Metastatic Lung Carcinoma in the Adrenal Gland (tissue), 1 donor: ENCODE measurements around a stretch of chr1.

DNA sequence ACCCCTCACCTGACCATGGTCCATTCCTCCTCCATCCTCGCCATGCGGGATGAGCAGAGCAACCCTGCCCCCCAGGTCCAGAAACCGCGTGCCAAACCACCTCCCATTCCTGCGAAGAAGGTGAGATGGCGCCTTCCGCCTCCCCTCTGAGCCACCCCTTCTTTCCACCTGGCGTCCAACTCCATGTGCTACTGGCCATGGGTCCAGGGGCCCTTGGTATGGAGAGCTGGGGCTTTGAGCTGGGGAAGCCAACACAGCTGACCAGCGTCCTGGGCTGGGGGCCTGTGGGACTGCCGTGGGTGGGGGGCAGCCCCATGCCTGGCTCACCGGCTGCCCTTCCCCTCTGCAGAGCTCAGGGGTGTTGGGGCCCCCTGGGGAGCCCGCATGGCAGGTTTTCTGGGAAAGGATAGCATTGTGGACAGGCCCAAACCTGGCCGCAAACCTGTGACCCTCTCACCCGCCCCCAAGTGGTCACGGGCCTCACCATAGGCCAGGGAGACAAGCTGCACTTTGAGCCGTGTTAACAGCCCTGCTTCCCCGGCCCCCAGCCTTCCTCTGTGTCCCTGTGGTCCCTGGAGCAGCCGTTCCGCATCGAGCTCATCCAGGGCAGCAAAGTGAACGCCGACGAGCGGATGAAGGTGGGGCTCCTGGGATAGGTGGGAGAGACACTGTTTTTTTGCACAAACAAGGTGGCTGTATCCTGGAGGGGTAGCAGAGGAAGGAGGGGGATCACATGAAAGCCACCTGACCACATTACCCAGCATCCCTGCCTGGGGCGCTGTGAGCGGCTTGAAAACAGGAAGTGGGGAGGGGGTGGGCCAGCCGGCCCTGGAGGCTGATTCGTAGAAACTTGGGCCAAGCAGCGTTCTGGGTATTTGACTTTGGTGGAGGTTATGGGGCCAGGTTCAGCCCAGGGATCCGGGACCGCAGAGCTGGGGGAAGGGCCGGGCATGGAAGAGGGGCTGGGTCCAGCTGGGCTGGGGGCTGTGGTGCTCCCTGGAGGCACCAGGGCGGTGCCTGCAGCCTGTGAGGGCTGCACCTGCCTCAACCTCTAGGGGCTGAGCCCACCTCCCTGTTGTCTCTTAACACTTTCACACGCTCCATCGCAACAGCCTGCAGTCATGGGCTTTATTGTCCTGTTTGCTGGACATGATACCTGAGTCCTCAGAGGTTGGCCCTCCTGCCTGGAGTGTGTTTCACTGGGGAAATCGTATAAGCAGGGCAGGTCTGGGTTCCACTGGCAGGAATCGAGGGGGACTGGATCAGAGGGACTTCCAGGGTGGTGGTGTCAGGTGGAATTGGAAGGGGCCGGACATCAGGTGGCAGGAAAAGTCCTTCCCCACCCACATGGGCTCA, 65.9 kb downstream of the PIK3CD start:
- PRO-cap, result no peak

- PRO-cap, result no peak
Observed at GRCh38 chr1:9847868-9848524, 24.2 kb upstream of the CLSTN1 start.

GRCh38 chr1:9998797-9999186, 1.8 kb downstream of the RBP7 start:
- PRO-cap, result no peak

DNA sequence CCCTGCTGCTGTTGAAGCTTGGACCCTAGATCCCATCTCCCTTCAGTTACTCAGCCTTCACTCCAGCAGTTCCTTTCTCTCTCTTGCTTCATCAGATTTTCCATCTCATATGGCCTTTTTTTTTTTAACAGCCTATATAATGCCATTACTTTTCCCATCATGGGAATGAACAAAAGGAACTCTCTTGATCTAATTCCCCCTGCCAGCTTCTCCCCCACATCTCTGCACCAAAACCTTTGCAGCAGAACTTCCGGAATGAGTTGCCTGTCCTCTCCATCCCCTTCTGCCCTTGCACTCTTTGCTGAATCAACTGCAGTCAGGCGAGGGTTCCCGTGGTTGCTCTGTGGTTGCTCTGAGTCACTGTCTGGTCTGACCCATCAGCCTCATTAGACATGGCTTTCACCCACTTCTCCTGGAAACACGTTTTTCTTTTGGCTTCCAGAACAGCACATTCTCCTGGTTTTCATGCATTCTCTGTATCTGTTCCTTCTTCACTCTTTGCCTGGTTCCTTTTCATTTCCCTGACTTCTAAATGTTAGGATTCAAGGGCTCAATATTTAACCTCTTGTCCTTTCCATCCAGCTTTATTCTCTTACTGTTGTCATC, 41.6 kb downstream of the UBE4B start:
- PRO-cap, result no peak

DNA sequence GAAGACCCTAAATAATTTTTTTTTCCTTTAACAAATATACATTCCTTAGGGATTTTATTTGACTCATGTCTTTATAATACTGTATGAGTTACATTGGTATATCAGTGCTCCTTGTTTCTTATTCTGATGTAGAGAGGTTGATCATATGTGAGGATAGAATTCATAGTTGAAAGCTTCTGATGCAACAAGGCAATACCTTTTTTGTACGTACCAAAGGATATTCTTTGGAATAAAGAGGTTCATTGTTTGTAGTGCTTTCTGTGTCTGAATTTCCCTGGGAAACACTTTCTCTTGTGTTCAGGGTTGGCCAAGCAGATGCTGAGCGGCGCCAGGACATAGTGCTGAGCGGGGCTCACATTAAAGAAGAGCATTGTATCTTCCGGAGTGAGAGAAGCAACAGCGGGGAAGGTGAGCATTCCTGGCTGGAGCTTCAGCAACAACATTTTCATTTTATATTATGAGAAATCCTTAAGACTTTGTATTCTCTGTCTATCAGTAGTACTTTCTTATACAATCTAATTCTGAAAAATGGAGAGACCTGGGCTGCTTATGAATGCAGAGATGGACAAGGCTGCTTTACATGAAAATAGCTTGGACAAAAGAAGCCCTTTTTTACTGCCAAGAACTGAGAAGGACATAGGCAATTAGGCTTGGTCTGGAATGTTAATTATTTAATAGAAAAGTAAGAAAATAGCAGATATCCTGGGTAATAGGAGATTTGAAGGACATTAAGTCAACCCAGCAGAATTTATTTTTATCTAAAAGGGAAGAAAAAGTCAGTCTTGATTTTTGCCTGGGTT, 85.2 kb downstream of the KIF1B start:
- PRO-cap, result no peak

DNA sequence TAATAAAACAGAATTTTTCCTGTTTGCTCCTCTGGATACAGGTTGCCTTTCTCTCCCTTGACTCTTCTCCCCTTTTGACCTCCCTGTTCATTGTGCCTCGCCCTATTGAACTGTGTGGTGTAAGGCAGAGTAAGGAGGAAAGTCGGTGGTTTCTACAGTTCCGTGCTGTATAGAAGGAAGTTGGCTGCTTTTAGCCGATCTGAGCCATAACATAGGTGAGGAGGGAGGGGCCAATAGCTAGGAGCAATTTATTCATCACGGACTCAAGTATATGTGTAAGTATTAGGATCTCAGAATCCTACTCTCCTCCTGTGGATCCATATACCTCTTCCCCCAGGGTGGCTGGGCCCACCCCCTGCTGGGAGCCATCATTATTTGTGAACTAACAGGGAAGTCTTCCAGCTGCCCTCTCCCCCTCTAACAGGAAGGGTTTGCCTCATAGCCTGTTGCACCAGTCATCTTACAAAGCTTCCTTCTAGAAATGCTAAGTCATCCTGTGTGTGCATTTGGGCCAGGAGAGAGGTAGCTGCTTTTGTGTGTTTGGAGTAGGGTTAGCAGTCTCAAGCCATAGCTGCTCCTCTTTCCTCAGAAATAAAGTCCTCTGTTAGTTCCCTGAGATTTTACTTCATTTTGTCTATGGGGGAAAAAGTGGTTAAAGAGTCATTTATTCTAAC, 15.0 kb upstream of the CENPS start:
- PRO-cap, result no peak

DNA sequence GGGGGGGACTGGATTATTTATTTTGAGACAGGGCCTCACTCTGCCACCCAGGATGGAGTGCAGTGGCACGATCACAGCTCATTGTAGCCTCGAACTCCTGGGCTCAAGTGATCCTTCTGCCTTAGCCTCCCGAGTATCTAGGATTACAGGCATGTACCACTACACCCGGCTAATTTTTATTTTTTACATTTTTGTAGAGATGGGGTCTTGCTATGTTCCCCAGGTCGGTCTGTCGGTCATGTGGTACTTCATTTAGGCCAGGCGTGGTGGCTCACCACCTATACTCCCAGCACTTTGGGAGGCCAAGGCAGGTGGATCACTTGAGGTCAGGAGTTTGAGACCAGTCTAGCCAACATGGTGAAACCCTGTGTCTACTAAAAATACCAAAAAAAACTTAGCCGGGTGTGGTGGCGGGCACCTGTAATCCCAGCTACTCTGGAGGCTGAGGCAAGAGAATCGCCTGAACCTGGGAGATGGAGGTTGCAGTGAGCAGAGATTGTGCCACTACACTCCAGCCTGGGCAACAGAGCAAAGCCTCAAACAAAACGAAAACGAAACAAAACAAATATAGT, 7.4 kb downstream of the CORT start:
- PRO-cap, result no peak

GRCh38 chr1:10519212-10519506, 44.4 kb downstream of the PEX14 start:
- PRO-cap, result no peak

GRCh38 chr1:10678226-10678709, 118.2 kb downstream of the CASZ1 start:
- PRO-cap, result no peak

GRCh38 chr1:10716779-10717237, 79.6 kb downstream of the CASZ1 start:
- PRO-cap, result no peak

- PRO-cap, result no peak
Observed at GRCh38 chr1:10728480-10729114, 67.8 kb downstream of the CASZ1 start.

DNA sequence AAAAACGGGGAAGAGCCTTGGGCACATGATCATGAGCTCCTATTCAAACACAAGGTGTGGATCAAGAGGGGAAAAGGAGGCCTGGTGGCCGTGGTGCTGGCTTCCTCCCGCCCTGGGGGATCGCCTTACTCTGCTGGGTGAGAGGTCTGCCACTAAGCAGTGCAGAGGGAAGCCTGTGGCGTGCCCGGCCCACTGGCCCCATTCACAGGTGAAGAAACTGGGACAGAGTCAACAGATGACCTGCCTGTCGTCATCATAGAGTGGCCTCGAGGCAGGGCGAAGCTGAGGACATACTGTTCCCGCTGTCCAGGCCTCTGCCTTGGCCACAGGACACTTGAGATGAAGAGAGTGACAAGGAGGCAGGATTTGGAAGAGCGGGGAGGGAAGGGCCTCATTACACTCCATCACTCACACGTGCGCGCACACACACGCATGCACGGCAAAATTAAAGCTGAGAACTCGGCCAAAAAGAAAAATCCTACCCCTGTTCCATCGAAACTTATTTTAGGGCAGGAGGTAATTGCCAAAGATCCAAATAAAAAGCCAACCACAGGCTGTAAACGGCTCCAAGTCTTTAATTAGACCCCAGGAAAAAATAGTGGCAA, 50.5 kb downstream of the CASZ1 start:
- PRO-cap, result bidirectional peak, plus-strand start at position 362 of the sequence, minus-strand start at position 204 of the sequence

DNA sequence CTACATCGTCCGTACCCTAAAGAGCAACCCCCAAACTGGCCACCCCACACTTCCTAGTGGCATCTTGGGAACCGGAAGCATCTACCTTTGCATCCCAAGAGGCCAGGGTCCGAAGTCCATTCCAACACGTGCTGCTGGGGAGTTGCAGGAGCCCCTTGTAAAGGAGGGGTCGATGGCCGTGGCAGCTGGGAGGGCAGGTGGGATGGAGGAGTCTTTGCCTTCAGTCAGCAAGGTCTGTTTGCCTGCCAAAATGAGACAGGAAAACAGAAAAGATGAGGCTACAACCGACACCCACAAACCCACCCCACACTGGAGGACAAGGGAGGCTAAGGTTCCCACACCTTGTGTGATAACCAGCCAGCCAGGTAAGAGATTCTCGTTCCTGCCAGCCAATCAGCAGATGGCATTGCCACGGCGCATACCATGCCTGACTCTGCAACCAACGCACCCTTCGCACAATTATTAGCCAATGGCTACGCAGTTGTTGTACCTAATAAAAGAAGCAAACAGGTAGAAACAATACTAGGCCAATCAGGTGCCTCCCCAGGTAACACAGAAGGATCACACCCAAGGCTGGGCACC, 35.7 kb downstream of the CASZ1 start:
- PRO-cap, result no peak

- PRO-cap, result no peak
Observed at GRCh38 chr1:10791476-10792674, 4.6 kb downstream of the CASZ1 start.

- PRO-cap, result no peak
Observed at GRCh38 chr1:10819354-10820268, 23.2 kb upstream of the CASZ1 start.

GRCh38 chr1:10856414-10856846, 60.0 kb upstream of the CASZ1 start:
- PRO-cap, result no peak

GRCh38 chr1:10939995-10940536, 41.8 kb downstream of the C1orf127 start:
- PRO-cap, result no peak

- PRO-cap, result no peak
Observed at GRCh38 chr1:10979314-10980025, 2.4 kb downstream of the C1orf127 start.

GRCh38 chr1:11045339-11046076, 1.5 kb downstream of the MASP2 start:
- PRO-cap, result no peak

- PRO-cap, result no peak
Observed at GRCh38 chr1:11056373-11056970, 3.3 kb downstream of the SRM start.